Cardiac atrium fibroblast (primary cell): ENCODE results near the gene TFAP2A.

- RAMPAGE, long total RNA, result no peak
Measured at GRCh38 chr6:6803079-6804115, 214.9 kb downstream of the LY86 start.

- RAMPAGE, long total RNA, result no peak
Measured at GRCh38 chr6:6810952-6812190, 222.9 kb downstream of the LY86 start.

- RAMPAGE, long total RNA, result no peak
Measured at GRCh38 chr6:6915689-6916241, 192.0 kb upstream of the RREB1 start.

DNA sequence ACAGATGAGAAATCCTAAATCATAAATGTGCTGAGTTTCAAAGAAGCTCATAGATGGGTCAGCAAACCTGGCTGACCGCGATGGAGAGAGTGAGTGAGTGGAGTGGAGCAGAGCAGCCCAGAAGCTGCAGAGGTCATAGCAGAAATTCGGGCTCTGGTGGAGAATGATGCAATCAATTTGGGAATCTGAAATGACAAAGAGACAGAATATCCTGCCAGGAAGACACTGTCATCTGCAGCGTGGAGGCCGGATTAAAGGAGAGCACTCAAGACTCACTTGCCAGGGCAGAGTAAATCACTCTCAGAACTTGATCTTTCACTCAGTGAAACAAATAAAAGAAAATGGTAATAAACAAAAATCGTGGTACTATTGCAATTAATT is 109.6 kb upstream of the RREB1 start:
- RAMPAGE, long total RNA, result no peak

DNA sequence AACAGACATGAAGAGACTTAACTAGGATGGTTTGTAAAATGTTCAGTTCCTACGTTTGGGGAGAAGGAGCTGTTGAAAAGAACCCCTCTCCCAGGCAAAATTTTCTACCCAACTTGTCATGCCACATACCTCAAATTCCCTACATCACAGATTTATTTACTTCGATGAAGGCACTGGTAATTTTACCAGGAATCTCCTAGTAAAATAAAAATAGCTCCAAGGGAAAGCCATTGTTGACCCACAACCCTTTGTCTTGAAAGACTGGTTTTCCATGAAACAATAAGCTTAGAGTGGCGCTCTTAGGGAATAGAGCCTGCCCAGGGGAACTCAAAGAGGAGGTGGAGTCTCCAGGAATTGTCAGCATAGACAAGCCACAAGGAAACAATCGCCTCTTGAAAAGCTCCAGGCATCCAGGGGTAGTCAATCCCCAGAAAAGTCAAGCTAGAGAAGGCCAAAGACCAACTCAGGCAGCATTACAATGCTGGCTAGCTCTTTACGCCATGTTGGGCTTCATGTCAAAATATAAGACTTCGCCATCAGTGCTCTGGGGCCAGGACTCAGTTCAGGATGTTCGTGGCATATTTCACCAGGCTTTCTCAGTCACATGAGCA is 99.2 kb upstream of the RREB1 start:
- RAMPAGE, long total RNA, result no peak

GRCh38 chr6:7033188-7033665 is 74.5 kb upstream of the RREB1 start:
- RAMPAGE, long total RNA, result no peak

DNA sequence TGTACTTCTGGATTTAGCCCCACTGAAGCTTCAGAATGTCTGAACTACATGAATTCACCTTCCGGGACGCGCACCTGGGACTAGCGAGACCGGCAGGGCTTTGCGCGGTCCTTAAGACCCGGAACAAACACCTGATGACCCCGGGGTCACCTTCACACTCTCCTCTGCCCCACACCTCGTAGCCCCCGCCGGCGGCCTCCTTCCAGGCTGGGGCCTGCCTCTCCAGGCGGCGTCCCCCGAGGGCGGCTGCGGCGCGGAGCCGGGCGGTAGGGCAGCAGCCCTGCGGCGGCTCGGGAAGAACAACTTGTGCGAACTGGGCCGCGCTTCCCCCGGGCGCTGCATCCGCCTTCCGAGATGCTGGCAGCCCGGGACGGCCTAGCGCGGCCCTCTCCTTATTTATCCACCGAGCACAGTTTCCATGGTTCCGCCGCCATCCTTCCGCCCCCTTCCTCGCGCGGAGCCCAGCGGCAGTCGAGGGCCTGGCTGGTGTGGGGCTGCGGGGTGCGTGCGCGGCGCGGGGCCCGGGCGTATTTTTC is 56.5 kb upstream of the RREB1 start:
- RAMPAGE, long total RNA, result no peak

- RAMPAGE, long total RNA, result no peak
Measured at GRCh38 chr6:7136574-7137266, 29.0 kb downstream of the RREB1 start.

GRCh38 chr6:7191973-7192327 is 84.2 kb downstream of the RREB1 start:
- RAMPAGE, long total RNA, result no peak

- RAMPAGE, long total RNA, result no peak
Measured at GRCh38 chr6:7891552-7892135, 18.9 kb downstream of the TXNDC5 start.

- RAMPAGE, long total RNA, result no peak
Measured at GRCh38 chr6:7909149-7910296, 1.1 kb downstream of the TXNDC5 start.

DNA sequence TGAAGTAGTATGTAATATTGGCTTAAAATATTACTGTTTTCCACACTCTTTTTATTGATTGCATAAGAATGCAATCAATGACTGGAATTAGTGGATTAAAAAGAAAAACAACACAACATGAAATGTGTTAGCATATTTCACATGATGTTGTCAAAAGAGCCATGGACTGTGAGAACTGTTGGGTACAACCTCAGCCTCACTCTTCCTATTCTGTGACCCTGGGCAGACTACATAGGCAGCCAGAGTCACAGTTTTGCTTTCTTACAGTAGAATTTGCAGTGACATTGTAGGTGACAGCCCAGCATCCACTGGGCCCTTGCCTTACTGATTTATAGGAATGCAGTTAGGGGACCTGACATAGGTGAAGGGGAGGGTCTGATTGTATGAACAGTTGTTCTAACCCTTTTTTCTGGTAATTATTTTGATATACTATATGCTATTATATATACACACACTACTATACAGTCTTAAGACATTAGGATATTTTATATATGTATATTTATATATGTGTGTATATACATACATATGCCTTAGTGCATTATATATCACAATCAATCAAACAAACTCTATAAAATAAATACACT is 471.4 kb upstream of the SLC35B3 start:
- RAMPAGE, long total RNA, result no peak

DNA sequence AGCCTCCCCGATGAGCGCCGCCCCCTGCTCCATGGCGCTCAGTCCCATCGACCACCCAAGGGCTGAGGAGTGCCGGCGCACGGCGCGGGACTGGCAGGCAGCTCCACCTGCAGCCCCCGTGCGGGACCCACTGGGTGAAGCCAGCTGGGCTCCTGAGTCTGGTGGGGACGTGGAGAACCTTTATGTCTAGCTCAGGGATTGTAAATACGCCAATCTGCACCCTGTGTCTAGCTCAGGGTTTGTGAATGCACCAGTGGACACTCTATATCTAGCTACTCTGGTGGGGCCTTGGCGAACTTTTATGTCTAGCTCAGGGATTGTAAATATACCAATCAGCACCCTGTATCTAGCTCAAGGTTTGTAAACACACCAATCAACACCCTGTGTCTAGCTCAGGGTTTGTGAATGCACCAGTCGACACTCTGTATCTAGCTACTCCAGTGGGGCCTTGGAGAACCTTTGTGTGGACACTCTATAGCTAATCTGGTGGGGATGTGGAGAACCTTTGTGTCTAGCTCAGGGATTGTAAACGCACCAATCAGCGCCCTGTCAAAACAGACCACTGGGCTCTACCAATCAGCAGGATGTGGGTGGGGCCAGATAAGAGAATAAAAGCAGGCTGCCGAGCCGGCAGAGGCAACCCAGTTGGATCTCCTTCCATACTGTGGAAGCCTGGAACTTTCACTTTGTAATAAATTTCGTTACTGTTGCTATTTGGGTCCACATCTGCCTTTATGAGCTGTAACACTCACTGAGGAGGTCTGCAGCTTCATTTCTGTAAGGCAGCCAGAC is 589.4 kb upstream of the SLC35B3 start:
- RAMPAGE, long total RNA, result no peak

- RAMPAGE, long total RNA, result no peak
Measured at GRCh38 chr6:10147002-10147643, 267.8 kb downstream of the TFAP2A start.

DNA sequence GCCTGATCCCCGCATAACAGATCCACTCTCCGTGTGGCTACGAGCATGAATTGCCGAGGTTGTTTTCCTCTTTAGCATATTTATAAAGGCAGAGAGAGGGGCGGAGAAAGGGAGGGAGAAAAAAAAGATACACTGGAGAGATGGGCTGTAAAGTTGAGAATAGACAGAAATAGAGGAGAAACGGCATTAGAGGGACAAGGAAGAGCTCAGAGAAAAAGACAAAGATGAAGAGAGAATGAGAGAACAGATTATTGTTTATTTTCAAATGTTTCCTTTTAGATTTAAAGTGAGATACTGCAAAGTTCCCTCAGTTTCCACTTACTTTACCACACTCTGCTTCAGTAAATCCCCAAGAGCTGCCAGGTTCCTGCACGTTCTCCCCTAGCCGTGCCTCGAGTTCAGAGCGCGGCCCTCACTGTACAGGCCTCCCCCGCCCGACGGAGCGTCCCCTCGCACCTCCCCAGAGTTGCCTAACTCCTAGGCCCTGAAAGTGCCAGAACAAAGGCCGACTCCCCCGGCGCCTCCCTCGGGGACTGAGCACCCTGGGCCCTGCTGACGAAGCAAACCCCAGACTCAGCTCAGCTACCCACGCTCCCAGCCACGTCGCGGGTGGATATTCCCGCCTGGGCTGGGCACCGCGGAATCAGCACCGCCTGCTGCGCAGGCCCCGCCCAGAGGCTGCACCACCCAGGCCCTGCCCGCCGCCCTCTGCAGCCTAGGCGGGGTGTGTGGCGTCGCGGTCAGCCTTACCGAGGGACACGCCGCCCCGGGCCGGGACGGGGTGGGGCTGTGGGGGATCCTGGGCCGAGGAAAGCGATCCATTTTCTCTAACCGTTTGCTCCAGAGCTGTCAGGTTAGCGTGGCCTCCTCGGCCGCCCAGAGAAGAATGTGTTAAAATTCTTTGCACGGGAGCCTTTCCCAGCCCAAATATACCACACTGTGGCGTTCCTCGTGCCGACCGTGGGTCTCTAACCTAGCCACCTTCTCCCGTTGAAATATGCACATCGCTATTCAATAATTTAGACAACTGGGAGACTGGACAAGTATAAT is 31.6 kb downstream of the TFAP2A start:
- RAMPAGE, long total RNA, result no peak

DNA sequence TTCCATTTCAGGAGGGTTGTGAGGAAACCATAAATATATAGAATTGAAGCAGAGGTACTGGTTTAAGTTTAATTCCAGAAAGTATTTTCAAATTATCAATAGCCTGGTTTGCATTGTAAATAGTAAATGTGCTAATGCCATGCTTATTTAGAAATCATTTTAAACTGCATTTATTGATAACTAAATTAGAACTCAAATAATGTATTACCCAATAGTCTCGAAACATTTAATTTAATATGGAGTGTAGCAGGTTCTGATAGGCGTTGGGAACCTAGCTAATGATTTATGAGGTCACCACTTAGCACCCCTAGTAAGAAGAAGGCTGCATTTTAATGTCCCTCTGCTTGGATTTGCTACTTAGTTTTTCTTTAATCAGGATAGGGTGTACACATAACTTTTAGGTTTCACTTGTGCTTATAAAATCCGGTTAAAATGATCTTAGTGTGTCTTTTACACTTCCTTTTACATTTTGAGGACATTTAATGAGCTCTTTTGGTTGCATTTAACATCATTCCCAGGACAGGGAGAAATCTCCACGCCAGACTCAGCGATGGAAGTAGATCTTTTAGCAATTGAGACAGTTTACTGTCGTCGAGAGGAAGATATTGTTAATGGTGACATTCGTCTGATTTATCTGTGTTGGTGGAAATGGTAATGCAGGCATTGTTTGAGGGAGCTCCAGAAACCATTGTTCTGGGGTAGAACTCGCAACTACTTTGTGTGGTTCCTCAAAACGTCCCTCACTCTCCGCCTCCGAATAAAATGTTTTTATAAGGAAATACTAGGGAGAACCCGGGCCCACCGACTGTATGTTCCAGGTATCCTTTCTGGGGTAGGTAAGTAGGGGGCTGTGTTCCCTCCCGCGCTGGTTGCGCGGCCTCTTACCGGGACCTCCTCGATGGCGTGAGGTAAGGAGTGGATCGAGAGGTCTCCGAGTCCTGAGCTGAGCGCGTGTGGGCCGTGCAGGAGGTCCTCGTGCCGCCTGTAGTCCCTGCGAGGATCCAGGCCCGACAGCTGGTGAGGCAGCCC is 5.5 kb downstream of the TFAP2A start:
- RAMPAGE, long total RNA, result no peak

GRCh38 chr6:10411398-10411912 is 3.4 kb downstream of the TFAP2A start:
- RAMPAGE, long total RNA, result no peak

DNA sequence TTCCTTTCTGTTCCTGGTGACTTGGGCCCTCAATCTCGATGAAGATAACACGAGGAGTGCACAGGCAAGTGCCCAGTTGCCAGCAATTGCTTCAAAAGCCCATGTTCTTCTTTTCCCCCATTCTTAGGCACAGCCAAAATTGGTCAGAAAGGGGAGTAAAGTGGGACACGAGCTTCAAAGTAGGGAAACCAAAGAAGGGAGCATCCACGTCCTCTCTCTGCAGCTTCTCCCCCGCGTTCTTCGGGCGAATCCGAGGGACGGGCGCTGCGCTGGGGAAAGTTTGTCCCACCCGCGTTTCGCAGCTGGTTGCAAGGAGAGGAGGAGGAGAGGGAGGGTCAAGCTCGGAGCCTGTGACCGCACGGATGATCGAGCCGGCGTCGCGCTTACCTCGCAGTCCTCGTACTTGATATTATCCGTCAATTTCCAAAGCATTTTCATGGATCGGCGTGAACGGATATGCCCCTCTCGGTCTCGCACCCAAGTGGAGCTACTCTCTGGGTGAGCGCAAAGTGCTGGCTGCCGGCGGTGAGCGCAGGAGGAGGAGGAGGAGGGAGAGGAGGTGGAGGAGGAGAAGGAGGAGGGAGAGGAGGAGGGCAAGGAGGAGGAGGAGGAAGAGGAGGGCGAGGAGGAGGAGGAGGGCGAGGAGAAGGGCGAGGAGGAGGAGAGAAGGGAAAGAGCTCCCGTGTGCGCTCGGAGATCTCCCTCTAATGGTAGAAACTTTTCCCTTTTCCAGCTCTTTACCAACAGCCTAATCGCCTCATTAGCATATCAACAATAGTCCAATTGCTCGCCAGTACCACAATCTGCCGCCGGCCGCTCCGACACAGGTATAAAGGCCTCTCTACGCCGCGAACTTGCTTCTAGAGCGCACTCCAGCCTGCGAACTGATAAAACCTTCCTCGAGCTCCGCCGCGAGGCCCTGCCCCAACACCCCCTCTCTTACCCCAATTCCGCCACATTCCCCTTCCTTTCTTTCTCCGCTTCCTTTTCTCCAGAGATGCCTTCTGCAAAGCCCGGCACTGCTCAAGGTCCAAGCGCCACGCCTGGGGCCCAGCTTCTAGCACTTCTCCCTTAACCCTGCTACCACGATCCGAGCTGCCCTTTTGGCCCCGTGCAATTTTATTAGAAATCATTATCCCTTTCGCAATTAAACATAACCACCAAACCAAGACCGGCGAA is at the start of gene TFAP2A:
Gene TFAP2A, minus strand, starts transcription at position 521 of the 1,179 bp plus-strand sequence.
- RAMPAGE, long total RNA, result no peak

GRCh38 chr6:10418740-10419913 is 4.3 kb upstream of the TFAP2A start:
- RAMPAGE, long total RNA, result no peak

DNA sequence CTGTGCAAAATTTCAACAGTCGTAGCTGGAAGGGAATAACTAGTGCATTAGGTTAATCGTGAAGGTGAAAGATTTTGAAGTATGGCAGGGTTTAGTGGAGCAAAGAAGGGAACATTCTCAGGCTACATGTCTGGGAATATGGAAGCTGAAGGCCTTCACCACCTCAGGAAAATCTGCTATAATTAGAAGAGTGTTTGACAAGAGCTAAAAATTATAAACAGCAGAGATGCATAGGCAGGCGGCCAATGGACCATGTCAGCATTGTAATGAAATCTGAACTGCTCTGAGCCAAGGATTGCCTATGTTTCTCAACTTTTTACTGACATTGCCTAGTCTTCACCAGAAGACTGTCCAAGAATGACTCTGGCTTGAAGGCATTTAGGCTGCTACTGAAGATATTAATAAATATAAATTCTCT is 84.2 kb downstream of the C6orf52 start:
- RAMPAGE, long total RNA, result no peak